ENCODE measurements around the genes RAB4A, COG2 and GNPAT.

- RRBS: no CpG with 5 or more reads among the region's 13 CpGs
Observed at GRCh38 chr1:229199718-229200466, 71.0 kb upstream of the RAB4A start.

- RRBS: no CpG with 5 or more reads among the region's 18 CpGs
Observed at GRCh38 chr1:229270397-229270901, 462 bp upstream of the RAB4A start.

DNA sequence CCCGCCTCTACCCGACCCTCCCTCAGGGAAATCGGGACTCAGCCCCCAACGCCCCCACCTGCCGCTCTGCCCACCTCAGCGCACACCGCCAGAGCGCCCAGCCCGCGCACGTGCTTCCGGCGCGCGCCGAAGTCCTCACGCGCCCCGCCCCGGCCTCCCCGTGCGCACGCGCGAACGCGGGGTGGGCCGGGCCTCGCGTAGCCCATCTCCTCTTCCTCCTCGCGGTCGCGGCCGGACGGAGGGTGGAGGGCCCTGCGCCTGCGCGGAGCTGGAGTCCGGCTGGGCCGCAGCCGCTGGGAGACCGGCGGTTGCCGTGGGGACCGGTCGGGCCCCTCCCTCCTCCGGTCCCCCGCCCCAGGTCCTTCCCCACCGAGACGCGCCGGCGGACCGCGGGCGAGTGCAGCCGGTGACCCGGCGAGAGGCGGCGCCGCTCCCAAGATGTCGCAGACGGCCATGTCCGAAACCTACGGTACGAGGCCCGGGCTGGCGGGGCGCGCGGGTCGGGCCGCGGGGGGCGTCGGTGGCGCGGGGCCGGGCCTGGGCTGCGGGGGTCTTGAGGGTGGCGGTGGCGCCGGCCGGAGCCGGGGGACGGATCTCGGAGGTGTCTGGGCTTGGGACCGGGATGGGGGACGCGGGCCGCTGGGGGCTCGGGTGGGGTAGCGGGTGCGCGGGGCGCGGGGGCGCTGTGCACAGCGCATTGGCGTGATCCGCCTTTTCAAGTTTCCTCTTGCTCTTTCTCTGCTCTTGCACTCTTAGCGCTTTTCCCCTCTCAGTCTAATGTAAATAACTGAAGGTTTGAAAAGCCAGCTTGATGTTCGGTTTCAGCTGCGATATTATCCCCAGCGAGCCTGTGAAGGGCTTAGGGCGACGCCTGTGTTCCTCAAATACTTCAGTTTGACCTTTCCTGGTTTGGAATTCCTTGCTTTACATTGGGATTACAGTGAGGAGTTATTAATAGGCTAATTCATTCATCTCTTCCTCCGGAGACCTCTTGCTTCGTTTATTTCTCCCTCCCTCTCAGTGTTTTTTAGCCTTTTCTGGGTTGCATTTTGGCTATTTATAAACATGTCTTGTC lies at the start of gene RAB4A:
Gene RAB4A, plus strand, starts transcription at position 210 of the 1,075 bp plus-strand sequence.
- RRBS: 1% methylated on average over 57 of the region's 111 CpGs

- RRBS: 89% methylated on average over 2 of the region's 14 CpGs
Observed at GRCh38 chr1:229408362-229409199, 25.3 kb downstream of the ACTA1 start.

DNA sequence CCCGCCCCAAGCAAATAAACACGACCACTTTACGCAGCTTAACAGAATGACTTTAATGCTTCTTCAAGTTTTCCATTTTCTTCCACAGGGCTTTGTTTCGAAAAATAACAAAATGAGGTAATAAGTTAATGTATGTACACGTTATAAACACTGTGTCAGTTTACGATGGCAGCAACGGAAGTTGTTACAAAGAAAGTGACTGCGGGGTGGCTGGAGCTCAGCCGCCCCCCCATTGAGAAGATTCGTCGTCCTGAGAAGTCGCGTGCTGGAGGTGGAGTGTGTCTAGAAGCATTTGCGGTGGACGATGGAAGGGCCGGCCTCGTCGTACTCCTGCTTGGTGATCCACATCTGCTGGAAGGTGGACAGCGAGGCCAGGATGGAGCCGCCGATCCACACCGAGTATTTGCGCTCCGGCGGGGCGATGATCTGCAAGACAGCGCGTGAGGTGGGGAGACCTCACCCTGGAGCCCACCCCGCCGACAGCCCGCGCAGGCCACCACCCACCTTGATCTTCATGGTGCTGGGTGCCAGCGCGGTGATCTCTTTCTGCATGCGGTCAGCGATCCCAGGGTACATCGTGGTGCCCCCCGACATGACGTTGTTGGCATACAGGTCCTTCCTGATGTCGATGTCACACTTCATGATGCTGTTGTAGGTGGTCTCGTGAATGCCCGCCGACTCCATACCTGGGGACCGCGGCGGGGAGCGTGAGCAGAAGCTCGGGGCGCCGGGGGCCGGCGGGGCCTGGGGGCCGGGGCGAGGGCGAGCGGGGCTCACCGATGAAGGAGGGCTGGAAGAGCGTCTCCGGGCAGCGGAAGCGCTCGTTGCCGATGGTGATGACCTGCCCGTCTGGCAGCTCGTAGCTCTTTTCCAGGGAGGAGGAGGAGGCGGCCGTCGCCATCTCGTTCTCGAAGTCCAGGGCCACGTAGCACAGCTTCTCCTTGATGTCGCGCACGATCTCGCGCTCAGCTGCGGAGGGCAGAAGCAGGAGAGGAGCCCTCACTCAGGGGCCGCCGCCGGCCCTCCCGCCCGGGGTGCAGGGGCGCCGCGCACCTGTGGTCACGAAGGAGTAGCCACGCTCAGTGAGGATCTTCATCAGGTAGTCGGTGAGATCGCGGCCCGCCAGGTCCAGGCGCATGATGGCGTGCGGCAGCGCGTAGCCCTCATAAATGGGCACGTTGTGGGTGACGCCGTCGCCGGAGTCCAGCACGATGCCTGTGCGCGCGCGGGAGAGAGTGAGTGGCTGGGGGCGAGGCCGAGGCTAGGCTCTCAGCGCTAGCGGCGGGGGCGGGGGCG lies 2.2 kb downstream of the ACTA1 start:
- RRBS: 63% methylated on average over 7 of the region's 113 CpGs

- RRBS: no CpG with 5 or more reads among the region's 5 CpGs
Observed at GRCh38 chr1:229563623-229564081, 5.1 kb upstream of the ABCB10 start.

DNA sequence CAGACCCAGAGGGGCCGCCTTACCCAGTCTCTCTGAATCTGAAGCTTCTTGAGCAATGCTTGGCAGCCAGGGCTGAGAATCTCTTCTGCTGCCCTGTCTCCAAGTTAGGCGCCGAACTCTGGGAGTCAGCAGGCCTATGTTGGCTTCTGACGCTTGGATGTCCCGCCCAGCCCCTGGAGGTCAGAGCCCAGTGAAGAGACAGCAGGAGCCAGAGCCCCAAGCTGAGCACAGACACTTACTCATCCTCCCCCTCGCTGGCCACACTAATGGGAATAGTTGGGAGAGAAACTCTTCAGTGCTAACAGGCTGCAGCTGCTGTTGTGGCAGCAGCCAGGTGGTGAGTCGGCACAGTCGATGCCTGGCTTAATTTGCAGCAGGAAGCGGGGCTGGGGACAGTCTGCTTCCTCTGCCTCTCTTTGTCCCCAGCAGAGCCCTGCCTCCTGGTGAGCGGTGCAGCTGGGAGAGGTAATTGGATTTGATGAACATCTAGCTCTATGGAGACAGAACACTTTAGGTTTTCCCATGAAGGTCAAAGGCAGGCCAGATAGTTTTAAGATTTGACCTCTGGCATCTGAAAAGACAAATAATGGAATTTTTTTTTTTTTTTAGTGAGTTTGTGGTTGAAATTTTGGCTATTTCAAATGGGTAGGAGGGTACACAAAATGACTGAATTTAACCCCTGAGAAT lies 68.3 kb downstream of the URB2 start:
- RRBS: no CpG with 5 or more reads among the region's 10 CpGs

- RRBS: no CpG with 5 or more reads among the region's 11 CpGs
Observed at GRCh38 chr1:230070365-230070966, 3.4 kb downstream of the GALNT2 start.

- RRBS: no CpG with 5 or more reads among the region's 13 CpGs
Observed at GRCh38 chr1:230077422-230078273, 10.6 kb downstream of the GALNT2 start.

- RRBS: 40% methylated on average over 6 of the region's 19 CpGs
Observed at GRCh38 chr1:230424209-230424960, 1.7 kb downstream of the PGBD5 start.

DNA sequence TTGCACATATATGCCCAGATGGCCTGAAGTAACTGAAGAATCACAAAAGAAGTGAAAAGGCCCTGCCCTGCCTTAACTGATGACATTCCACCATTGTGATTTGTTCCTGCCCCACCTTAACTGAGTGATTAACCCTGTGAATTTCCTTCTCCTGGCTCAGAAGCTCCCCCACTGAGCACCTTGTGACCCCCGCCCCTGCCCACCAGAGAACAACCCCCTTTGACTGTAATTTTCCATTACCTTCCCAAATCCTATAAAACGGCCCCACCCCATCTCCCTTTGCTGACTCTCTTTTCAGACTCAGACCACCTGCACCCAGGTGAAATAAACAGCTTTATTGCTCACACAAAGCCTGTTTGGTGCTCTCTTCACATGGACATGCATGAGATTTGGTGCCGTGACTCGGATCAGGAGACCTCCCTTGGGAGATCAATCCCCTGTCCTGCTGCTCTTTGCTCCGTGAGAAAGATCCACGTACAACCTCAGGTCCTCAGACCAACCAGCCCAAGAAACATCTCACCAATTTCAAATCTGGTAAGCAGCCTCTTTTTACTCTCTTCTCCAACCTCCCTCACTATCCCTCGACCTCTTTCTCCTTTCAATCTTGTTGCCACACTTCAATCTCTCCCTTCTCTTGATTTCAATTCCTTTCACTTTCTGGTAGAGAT lies 40.9 kb upstream of the COG2 start:
- RRBS: no CpG with 5 or more reads among the region's 7 CpGs

- RRBS: under 1% methylated on average over 12 of the region's 73 CpGs
Observed at GRCh38 chr1:230642142-230643209, at the start of gene COG2. COG2 (plus strand) TSS chr1:230642481.

DNA sequence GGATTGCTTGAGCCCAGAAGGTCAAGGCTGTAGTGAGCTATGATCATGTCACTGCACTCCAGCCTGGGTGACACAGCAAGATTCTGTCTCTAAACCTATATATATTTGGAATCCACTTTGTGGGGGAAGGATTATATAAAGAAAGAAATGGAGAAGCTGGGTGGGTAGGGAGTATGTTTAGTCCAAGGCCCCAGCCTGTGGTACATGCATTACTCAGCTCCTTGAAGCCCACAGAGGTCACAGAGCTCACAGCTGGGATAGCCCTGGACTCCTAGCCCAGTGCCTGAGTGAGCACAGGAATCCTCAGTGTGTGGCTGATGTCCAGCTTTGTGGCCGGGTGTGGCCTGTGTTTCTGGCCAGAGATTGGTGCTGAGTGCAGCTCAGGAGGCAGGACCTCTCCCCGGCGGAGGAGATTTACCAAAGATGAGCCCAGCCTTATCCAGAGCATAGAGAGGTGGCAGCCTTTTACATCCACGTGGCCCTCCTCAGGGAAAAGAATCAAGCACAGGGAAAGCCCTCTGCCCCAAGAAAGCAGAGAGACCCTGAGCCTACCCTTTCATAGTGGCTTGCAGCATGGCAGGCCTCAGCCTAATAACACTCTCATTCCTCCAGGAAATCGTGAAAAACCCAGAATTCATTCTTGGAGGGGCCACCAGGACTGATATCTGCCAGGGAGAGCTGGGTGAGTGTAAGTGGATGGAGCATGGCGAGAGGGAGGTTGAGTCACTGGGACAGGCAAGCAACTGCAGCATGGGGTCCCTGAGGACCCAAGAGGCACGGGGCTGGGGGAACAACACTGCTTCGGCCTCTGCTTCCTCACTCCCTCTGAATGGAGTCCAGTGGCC lies 7.8 kb downstream of the CAPN9 start:
- RRBS: 44% methylated on average over 2 of the region's 8 CpGs

DNA sequence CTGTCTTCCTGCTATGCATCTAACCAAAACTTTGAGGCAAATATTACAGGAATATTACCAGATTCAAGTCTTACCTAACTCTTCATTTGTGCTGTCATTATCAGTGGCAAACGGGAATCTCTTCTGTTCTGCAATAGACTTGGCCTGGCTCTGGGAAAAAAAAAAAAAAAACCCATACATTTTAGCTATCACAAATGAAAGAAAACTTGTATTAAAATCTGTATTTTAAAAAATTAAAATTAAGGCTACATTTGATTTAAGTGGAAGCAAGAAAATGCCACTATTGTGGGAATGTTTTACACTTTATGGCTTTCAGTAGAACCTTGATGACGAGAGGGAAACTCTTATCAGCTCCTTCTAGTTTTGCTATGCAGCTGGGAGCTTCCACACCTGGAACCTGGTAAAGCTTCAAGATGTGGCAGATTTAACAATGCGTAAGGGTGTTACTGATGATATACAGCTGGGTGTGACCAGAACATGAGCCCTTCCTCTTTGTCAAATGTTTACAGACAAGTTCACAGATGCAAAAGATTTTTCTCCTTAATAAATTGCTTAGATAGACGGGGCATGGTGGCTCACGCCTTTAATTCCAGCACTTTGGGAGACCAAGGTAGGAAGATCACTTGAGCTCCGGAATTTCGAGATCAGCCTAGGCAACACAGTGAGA lies 20.4 kb downstream of the TTC13 start:
- RRBS: no CpG with 5 or more reads among the region's 7 CpGs

GRCh38 chr1:230999712-231000764 lies 21.1 kb downstream of the ARV1 start:
- RRBS: no CpG with 5 or more reads among the region's 7 CpGs

GRCh38 chr1:231225934-231226615 lies 14.9 kb downstream of the C1orf131 start:
- RRBS: no CpG with 5 or more reads among the region's 11 CpGs

DNA sequence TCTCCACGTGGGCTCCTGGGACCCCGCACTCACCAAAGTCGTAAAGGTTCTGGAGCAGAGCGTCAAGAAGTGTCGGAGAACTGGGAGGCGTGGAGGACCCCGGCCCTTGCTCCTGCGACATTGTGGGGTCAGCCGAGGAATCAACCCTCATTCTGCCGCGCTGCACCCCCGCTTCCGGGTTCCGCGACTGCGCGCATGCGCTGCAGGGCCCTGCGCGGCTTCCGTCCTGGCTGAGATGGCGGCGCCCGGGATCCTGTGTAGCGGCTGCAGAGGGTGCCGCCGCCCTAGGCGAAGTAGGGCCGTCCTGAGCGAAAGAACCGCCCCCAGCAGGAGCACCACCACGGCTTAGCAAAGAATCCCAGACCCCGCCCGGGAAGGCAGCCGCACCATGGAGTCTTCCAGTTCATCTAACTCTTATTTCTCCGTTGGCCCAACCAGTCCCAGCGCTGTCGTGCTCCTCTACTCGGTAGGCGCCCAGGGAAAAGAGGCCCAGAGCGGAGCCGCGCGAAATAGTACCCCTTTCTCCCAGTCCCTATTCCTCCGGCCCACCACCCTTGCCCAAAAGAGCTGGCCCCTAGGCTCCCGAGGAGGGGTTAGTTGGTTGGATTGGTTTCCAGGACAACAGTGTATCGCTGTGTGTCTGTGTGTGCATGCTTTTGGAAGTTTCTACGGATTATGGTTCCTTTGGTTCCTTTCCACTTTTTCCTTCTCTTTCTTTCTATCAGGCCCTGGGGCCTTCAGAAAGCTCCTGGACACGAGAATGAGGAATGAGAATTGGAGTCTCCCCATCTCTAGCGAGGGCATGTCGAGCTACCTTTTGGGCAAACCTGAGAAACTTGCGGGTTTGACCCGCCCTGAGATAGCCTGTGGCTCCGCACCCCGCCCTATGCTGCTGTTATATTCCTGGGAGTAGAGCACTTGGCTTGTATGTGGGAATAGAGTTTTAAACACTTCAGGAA lies at the start of gene GNPAT:
Gene GNPAT, plus strand, starts transcription at position 222 of the 959 bp plus-strand sequence.
- RRBS: under 1% methylated on average over 18 of the region's 55 CpGs

- RRBS: no CpG with 5 or more reads among the region's 4 CpGs
Observed at GRCh38 chr1:231357674-231358298, 19.7 kb downstream of the SPRTN start.

- RRBS: no CpG with 5 or more reads among the region's 4 CpGs
Observed at GRCh38 chr1:231605482-231605715, 21.2 kb upstream of the DISC1 start.

- RRBS: no CpG with 5 or more reads among the region's 8 CpGs
Observed at GRCh38 chr1:231929170-231929683, 302.6 kb downstream of the DISC1 start.

Data from PFSK-1 (cell line).